Frontal cortex (tissue), 2 donors: ENCODE data around the genes PLA2G12B and NUDT13.

- RAMPAGE, long total RNA, result no peak
Observed at GRCh38 chr10:71757289-71758146, 15.8 kb downstream of the VSIR start.

- RAMPAGE, long total RNA, result no peak
Observed at GRCh38 chr10:71782801-71783433, 9.6 kb upstream of the VSIR start.

DNA sequence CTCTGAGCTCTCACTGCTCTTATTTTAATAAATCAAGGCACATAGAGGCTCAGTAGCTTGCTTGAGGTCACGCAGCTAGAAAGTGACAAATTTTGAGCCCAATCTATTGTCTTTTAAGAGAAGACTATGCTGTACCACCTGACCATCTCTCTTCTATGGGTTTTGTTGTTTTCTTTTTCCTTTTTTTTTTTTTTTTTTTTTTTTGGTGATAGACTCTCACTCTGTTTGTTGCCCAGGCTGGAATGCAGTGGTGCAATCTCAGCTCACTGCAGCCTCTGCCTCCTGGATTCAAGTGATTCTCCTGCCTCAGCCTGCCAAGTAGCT is 35.6 kb upstream of the VSIR start:
- RAMPAGE, long total RNA, result no peak

- RAMPAGE, long total RNA, result no peak
Observed at GRCh38 chr10:71830054-71831038, 20.7 kb downstream of the PSAP start.

- RAMPAGE, long total RNA, result no peak
Observed at GRCh38 chr10:71836845-71837125, 14.3 kb downstream of the PSAP start.

DNA sequence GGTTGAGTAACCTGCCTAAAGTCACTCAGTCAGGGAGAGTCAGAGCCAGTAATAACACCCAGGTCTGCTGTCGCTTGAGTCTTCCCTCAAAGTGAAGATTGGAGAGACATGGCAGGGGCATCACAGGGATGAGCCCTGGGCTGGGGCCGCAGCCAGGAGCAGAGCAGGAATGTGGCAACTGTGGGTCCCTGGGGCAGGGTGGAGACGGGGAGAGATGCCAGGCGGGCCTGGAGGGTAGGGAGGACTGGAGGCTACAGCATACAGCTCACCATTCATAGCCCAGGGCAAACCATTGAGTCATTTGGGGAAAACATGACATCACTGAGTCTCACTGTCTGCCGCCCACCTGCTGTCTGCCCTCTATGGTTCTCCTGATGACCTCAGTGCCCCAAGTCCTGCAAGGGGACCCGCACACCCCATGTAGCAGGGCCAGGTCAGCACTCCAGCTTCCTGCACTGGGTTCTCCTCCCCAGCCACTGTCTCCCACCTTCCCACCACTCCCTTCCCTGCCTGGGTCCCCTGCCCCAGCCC is 10.2 kb downstream of the CHST3 start:
- RAMPAGE, long total RNA, result no peak

DNA sequence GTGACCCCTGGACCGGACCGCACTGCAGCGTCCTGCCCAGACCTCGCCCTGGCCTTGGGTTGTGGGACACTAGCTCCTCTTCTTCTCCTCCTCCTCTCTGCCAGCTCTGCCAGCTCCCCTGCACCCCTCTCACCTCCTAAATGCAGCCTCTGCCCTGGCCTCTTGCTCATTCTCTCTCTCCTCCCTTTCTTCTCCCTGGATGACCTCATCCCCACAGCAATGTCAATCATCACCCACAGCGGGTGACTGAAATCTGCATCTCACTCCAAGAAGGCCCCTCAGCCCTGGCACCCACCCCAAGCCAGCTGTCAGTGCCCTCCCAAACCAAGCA is 19.3 kb downstream of the SPOCK2 start:
- RAMPAGE, long total RNA, result no peak

GRCh38 chr10:72086876-72087907 is 1.2 kb downstream of the SPOCK2 start:
- RAMPAGE, long total RNA, result no peak

DNA sequence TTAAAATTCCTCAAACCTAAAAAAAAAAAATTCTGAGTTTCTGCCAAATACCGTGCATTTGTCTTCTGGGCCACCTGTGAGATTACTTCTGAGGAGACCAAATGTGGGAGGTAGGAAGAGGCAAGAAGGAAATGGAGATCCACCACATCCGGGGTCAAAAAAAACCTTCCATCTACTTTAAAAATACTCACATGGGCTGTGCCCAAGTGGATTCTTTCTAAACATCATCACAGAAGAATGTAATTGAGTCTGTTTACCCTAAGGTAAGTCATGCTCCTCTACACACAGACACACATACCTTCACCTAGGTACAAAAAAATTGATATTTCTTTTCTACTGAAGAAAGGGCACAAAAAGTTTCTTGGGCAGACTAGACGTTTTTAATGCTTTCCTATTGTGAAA is 19.0 kb upstream of the SPOCK2 start:
- RAMPAGE, long total RNA, result no peak

GRCh38 chr10:72248149-72249360 is 25.2 kb upstream of the DDIT4 start:
- RAMPAGE, long total RNA, result no peak

DNA sequence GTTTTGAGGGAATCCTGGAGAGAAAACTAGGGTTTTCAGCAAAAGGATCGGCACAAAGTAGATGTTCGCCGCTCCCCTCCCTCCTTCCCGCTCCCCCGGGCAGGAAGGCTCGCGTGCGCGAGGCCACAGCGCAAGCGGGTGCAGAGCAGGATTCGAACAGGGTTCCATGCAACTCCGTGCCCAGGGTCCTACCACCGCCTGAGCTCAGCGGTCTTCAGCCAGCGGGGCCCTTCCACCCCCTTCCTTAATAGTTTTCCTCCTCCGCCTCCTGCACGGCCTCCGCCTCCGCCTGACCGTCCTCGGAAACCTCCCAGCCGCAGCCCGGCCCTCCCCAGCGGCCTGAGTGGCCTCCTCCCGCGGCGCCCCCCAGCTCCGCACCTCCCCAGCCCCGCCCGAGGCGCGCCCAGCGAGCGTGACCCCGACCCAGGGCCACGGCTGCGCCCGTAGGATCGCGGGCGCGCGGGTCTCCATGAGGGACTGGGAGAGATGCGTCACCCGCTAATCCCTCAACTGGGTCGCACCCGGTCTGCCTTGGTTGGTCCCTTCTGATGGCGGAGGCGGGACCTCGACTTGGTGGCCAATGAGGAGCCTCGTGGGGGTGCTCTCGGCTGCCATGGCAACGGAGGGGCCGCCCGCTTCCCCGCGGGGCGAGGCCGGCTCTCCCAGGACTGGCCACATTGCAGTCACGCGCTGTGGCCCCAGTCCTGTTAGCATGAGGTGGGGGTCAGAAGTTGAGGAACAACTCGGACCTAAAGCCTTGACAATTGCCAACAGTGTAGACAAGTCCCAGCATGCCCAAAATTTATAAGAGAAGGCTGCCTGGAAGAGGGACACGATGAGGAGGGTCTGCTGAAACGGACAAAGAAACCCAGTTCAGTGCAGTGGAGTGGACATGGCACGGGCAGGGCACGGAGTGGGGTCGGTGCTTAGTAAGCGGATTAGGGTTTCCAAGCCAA is 24.1 kb downstream of the DDIT4 start:
- RAMPAGE, long total RNA, result no peak

DNA sequence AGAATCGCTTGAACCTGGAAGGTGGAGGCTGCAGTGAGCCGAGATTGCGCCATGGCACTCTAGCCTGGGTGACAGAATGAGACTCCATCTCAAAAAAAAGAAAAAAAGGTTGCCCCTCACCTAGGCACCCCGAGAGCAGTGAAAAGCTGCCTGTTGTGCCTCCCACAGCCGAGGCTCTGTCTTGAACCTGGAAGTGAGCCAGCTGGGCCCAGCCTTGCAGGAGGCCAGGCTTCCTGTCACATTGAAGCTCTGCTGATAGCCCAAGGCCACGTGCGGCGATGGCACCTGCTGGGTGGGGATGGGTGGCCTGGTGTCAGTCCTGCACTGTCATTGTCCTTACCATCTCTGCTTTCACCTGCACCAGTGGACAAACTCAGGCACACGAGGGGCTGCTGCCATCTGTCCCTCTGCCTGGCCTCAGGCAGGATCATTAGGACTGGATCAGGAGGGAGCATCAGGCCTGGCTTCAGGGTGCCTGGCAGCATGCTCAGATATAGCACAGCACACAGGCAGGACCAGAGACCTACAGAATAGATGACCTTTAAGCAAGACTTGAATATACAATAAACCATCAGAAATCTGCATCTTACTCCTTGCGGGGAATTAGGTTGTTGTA is 37.7 kb downstream of the DNAJB12 start:
- RAMPAGE, long total RNA, result no peak

GRCh38 chr10:72332010-72332804 is 22.5 kb downstream of the DNAJB12 start:
- RAMPAGE, long total RNA, result no peak

DNA sequence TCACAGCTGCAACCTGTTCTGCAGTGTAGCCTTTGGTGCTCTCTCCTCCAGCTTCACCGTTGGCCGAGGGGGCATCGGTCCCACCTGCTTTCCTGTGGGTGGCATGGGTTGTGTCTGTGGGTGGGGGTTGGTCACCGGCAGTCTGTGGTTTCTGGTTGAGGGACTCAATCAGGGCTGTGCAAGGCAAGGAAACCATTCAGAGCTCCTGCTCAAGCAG is 9.9 kb downstream of the DNAJB12 start:
- RAMPAGE, long total RNA, result no peak

DNA sequence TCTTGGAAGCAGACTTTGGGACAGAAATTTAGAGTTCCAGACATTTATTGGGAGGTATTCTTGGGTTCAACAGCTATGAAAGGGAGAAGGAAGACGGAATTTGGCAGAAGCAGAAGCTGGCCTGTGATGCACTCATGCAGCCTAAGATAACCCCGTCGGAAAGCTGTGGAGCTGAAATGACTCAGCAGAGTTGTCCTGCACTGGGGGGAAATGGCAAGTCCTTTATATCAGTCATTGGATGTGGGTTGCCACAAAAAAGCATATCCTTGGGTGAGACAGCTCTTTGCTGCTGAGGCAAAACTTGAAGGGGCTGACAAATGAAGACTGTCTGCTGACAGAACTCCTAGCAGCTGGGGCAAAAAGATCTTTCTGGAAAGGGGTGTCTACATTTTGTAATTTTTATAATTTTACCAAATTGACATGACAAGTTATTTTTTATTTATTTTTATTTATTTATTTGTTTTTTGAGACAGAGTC is 11.6 kb upstream of the MICU1 start:
- RAMPAGE, long total RNA, result no peak

DNA sequence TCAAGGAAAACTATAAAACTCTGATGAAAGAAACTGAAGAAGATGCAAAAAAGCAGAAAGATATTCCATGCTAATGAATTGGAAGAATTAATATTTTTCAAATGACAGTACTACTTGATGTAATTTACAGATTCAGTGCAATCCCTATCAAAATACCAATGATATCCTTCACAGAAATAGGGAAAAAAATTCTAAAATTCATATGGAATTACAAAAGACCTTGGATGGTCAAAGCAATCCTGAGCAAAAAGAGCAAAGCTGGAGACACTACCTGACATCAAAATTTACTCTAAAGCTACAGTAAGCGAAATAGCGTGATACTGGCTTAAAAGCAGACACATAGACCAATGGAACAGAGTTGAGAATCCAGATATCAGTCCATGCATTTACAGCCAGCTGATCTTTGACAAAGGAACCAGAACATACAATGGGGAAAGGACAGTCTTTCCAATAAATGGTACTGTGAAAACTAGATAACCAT is 85.1 kb downstream of the MCU start:
- RAMPAGE, long total RNA, result no peak

- RAMPAGE, long total RNA, result no peak
Observed at GRCh38 chr10:72954150-72955550, at the start of gene PLA2G12B. Gene PLA2G12B (minus strand): TSS chr10:72954806.

GRCh38 chr10:73083257-73083541 is 13.5 kb downstream of the P4HA1 start:
- RAMPAGE, long total RNA, result no peak

- RAMPAGE, long total RNA, result no peak
Observed at GRCh38 chr10:73109544-73110821, at the start of gene NUDT13. Gene NUDT13 (plus strand): TSS chr10:73110455.

DNA sequence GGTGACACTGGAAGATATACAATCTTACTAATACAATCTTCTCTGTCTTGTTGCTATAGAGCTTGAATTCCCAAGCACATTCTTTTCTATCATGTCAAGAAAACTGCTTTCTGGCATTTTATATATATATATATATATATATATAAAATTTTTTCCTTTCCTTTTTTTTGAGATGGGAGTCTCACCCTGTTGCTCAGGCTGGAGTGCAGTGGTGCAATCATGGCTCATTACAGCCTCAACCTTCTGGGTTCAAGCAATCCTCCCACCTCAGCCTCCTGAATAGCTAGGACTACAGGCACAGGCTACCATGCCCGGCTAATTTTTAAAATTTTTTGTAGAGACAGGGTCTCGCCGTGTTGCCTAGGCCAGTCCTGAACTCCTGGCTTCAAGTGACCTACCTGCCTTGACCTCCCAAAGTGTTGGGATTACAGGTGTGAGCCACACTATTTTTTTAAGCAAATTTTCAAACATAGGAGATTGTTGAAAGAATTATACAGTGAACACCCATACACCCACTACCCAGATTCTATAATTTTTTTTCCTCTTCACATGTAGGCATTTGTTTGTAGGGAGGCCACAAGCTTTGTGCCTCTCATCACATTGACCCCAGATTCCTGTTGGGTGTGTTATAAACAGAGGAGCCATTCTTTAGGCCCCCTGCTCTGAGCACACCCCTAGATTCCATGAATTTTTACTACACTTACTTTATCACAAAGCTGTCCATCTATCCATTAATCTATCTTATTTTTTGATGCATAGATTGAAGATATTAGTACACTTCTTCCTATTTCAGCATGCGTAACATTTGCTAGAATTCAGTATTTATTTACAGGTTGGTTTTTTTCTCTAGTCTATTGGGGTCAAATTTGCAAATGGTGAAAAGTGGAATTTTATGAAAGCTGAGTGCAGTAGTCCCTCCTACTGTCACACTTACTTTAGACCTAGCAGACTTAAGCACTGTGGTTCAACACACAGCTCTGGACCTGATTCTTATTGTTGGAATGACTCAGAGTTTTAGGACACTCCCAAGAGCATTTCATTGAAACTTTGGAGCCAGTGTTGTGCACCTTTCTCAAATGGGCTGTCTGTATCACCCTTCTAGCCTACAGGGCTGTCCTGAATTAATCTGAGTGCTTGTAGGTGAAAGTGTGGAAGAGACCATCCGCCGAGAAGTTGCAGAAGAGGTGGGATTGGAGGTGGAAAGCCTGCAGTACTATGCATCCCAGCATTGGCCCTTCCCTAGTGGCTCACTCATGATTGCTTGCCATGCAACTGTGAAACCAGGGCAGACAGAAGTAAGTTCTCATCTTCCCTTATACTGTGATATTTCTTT is 15.7 kb downstream of the NUDT13 start:
- RAMPAGE, long total RNA, result no peak